Subcutaneous preadipocyte (primary cell): Measurements from ENCODE around the genes TOR4A and NRARP.

DNA sequence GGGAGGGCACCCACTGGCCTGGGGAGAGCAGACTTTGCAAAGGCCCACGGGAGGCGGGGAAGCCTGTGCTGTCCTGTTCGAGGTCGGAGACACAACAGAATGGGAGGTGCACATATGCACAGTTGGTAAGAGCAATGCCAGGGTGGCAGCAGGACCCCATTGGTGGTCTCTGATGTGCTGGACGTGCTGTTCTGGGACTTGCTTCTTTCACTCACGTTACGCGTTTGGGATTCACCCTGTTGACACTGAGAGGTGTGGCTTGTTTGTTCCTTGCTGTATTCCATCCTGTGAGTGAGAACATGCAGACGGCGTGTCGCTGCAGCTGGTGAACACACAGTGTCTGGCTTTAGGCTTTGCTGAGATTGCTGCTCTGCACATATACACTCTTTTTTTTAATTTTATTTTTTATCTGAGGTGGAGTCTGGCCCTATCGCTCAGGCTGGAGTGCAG, 3.2 kb upstream of the ENTPD2 start:
- CAGE, long polyA plus RNA = no peak

DNA sequence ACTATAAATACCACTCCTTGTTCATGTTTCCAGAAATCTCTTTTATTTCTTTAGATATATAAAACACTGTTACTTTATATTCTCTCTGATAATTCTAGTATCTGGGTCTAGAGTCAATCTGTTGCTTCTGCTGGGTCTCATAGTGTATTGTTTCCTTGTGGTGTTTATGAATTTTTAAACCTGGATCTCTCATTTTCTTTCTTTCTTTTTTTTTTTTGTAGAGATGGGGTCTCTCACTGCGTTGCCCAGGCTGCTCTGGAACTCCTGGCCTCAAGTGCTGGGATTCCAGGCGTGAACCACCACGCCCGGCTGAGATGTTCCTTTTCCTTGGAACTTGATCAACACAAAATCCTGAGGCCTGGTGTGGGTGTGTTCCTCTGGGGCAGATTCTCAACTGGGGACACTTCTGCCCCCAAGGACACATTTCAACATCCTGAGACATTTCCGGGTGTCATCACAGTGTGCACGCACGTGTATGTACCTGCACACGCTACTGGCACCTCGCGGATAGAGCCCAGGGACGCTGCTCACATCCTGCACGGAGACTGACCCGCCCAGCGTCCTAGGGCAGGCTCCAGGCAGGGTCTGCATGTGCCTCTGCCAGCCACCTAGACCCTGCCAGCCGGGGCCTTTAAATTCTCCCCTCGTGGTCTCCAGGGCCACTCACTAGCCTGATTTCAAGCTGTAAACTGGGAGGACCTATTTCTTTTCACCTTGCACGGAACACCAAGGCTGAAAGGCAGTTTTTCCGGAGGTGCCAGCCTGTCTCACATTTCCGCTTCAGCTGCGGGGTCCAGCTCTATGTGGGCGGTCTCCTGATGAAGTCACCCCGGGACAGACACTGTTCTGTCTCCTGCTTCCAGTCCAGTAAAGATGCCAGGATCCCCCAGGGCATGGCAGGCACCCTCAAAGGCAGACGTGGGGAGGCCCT, 8.0 kb downstream of the SAPCD2 start:
- CAGE, long polyA plus RNA = no peak

DNA sequence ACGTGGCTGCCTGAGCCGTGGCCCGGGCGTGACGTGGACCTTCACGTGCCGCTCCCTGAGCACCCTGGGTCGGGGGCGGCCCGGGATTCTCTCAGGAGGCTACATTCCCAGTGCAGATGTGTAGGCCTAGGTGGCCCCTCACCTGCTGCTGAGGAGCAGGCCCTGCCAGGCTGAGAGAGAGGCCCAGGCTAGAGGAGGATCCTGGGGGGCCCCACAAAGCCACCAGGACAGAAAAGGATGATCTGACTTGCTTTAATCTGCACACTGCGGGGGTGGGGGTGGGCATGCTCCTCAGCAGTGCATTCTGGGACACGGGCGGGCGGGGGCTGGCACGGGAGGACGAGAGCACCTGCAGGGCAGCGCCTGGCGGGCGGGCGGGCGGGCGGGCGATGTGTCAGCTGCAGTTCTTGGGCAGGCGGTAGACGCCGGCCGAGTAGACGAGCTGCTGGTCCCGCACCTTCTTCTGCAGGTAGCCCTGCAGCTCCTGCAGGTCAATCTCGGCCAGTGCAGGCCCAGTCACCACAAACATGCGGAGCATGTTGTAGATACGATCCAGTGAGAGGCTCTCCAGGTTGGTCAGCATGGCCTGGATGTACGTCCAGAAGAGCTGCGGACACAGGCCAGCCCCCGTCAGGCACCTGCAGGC, 2.8 kb upstream of the TMEM210 start:
- CAGE, long polyA plus RNA = no peak

GRCh38 chr9:137190512-137190965, 2.1 kb downstream of the SSNA1 start:
- CAGE, long polyA plus RNA = no peak

DNA sequence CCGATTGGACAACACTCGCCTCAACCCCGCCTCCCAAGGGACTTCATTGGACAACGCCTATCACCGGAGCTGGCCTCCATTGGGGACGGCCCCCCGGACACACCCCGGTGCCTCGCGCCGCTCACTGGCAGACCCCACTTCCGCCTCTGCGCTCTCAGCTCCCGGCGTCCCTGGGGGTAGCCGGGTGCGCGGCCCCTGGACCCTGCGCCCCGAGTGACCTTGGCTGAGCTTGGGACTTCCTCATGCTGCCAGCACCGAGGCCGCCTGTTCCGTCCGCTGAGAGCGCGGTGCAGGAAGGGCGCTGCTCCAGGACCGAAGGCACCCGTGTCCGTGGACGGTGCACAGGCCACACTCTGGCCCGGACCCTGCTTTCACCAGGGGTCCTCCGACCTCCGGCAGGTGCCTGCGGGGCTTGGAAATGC, 368 bp upstream of the TPRN start:
- CAGE, long polyA plus RNA = no peak

DNA sequence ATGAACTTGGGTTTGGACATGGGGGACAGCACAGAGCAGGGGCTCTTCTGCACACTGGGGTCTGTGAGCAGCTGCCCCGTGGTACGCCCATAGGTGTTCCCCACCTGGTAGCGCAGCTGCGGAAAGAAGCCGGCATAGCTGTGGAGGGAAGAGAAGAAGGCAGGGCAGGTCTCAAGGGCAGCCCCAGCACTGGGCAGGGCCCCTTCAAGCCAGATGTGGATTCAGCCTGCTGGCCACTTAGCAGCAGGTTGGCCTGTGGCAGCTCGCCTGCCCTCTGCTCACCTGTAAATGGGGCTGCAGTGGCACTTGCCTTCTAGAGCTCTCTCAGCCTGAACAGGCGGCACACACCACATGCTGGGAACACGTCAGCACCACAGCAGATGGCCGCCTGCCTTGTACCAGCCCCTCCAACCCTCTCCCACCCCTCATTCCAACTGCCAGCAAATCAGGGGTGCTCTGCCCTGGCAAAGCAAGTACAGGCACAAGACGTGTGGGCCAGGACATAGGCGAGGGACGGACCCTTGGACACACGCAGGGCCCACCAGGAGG, 1.8 kb downstream of the FAM166A start:
- CAGE, long polyA plus RNA = no peak

GRCh38 chr9:137276848-137277992, at the start of gene TOR4A:
Gene TOR4A, plus strand, starts transcription at chr9:137277726.
- CAGE, long polyA plus RNA = no peak

DNA sequence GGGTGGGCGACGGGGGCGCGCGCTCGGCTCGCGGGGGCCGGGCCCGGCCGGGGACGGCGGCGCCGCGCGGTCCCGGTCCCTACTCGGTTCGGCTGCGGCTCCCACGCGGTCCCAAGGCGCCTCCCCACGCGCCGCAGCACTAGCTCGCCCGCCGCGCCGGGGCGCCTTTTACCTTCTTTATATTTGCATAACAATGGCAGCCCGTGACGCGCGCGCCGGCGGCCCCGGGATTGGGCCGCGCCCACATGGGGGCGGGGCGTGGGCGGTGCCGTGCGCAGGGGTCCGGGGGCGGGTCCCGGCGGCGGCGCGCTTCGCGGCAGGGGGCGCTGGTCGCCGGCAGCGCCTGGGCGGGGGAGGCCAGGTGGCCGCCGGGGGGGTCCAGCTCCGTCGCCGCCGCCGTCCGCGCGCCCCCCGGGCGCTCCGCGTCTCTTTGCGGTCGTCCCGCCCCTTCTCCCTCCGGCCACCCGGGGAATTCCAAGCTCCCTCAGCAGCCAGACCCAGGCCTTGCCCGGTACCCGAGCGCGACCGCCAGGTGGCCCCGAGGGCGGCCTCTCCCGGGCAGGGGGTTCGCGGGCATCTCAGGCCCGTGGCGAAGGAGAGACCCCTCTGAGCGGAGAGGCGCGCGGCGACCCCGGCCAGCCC, at the start of gene NRARP:
Gene NRARP (minus strand): TSS at position 141 of the 642 bp plus-strand sequence.
- CAGE, long polyA plus RNA = no peak

GRCh38 chr9:137304959-137305916, 3.2 kb upstream of the NRARP start:
- CAGE, long polyA plus RNA = no peak

GRCh38 chr9:137315495-137316048, 13.5 kb upstream of the NRARP start:
- CAGE, long polyA plus RNA = no peak

GRCh38 chr9:137363064-137363407, 59.9 kb downstream of the EXD3 start:
- CAGE, long polyA plus RNA = no peak

DNA sequence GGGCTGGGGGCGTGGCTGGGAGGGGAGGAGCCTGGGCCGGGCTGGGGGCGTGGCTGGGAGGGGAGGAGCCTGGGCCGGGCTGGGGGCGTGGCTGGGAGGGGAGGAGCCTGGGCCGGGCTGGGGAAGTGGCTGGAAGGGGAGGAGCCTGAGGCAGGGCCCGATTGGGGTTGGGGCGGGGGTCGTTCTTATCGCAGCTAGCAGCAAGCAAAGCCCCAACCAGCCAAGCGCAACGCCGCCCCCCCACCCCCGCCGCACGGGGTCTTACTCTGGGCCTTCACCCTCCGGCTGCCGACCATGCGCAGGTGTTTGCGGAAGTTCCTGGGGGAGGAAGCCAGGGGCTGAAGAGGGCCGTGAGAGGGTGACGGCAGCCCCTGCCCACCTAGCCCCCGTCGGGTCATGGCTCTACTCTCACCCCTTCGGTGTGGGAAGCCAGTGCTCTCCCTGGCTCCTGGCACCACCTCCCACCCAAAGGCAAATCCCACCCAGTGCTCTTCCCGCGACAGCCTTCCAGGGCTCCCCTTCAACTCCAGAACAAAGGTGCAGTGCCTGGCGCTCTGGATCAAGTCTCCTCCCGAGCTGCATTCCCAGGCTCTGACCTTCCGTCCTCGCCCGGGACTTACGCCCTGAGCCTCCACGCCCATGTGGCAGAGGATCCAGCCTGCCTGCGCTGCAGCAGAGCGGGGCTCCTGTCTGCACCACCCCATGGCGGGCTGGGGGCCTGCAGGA, 4.8 kb downstream of the NSMF start:
- CAGE, long polyA plus RNA = no peak

GRCh38 chr9:137531012-137531719, 19.0 kb downstream of the PNPLA7 start:
- CAGE, long polyA plus RNA = no peak

DNA sequence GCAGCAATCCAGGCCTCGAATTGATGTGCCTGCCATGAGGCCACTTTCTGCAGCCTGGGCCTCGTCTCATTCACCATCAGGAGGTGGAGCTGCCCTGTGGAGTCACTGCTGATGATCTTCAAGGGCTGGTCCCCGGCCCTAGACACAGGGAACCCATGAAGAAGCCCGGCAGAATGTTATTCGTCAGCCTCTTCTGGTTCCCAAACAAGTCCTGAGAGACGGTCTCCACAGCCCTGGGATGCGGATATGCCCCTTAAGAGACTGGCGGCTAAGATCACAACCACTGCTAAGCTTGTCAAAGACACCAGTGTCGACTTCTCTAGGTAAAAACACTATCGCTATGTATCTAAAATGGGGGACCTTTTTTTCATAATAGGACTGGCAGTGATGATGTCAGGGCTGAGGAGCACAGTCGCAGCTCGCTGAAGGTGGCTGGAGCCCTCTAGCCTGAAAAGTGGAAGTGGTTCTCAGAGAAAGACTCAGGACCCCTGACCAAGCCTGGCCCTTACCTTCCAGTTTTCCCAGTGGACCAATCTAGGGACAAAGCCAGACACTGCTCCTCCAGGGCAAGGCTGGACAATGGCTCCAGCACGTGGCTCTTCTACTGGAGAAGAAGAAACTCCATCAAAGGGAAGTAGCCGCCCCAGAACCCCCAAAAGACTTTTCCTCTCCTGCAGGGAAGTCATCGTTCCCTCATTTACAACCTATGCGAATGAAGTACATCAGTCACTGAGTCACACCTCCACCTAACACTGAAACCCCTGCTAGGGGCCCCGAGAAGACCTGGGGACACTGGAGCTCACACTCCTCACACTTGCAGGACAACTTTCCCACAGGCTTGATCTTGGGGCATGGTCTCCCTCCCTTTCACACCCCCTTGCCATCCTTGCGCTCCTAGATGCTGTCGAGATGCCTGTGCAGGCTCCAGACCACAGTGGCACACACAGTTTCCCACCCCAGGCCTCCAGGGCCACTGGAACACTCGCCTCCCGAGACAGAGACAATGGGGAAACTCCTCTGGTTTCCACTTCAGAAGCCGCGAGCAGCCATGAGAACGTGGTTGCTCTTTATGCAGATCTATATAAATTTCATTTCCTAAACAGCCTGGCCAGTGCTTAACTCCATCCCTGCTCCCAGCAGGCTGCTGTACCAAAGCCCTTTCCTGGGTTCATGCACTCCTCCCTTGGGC, 4.1 kb downstream of the DPH7 start:
- CAGE, long polyA plus RNA = no peak

GRCh38 chr9:137602770-137603206, 2.7 kb upstream of the ARRDC1 start:
- CAGE, long polyA plus RNA = no peak

- CAGE, long polyA plus RNA = no peak
These were observed 1.6 kb downstream of the ARRDC1 start for GRCh38 chr9:137606890-137607616.

DNA sequence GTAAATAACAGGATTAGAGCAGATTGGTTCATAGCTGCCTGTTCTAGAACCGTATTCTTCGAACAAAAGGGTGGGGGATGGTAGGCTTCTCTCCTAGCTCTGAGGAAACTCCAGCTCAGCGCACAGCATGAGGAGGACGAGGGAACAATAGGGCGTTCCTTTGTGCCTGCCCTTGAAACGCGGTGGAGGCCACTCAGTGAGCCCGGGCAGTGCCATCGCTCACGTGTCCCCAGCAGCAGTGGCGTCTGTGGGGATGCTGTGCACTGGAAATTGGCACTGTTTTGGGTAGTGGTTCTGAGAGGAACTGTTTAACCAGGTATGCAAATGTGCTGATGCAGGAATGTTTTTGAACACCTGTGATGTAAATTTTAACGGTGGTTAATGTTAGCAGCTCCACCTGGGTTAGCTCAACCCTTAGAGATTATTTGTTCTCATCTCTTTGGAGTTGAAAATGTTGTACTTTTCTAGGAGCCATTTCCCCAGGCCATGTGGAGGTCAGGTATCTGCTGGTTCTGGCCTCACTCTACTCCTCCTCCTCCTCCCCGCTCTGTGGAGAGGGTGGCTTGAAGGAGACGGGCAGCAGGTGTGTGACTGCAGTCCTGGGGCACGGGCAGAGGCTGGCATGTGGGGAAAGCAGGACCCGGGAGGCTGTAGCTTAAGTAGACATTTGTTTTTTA, 48.2 kb downstream of the EHMT1 start:
- CAGE, long polyA plus RNA = no peak

GRCh38 chr9:137667589-137668203, 48.9 kb downstream of the EHMT1 start:
- CAGE, long polyA plus RNA = no peak

DNA sequence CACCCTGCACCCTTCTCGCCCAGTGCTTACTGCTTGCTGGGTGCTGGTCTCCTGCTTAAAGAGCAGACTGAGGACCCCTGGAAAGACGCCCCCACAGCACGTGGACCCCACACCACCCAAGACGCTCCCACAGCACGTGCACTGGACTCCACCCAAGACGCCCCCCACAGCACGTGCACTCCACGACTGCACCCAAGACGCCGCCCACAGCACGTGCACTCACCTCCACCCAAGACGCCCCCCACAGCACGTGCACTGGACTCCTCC, 50.4 kb downstream of the EHMT1 start:
- CAGE, long polyA plus RNA = no peak

- CAGE, long polyA plus RNA = no peak
These were observed 81.0 kb upstream of the CACNA1B start for GRCh38 chr9:137796605-137797051.